ENCODE results near the genes SASH3, ELF4 and RAB33A.

GRCh38 chrX:123679062-123679956, 53.5 kb downstream of the THOC2 start:
- RRBS, 2 experiments, result no CpG with 5 or more reads among the region's 5 CpGs
CAGE:
- cytosol, long polyA minus RNA, result no peak
- cytosol, long polyA plus RNA, result no peak
- long polyA plus RNA, result start-site peak on the minus strand at chrX:123679038-123679603, 8 and 13 reads in 2 replicates
- nucleus, long polyA minus RNA, result no peak
- nucleus, long polyA plus RNA, result no peak

GRCh38 chrX:123680462-123680945, 52.3 kb downstream of the THOC2 start:
- RRBS, 2 experiments, result no CpG with 5 or more reads among the region's 9 CpGs
CAGE:
- cytosol, long polyA minus RNA, result no peak
- cytosol, long polyA plus RNA, result no peak
- long polyA plus RNA, result no peak
- nucleus, long polyA minus RNA, result no peak
- nucleus, long polyA plus RNA, result no peak

GRCh38 chrX:123784846-123785346, 52.0 kb upstream of the THOC2 start:
- RRBS, 2 experiments, result no CpG with 5 or more reads among the region's 11 CpGs
CAGE:
- cytosol, long polyA minus RNA, result no peak
- cytosol, long polyA plus RNA, result no peak
- long polyA plus RNA, result no peak
- nucleus, long polyA minus RNA, result no peak
- nucleus, long polyA plus RNA, result no peak

GRCh38 chrX:125764145-125764499, 402.0 kb downstream of the DCAF12L2 start:
- RRBS, 2 experiments, result no CpG with 5 or more reads among the region's 2 CpGs
CAGE:
- cytosol, long polyA minus RNA, result no peak
- cytosol, long polyA plus RNA, result no peak
- long polyA plus RNA, result no peak
- nucleus, long polyA minus RNA, result no peak
- nucleus, long polyA plus RNA, result no peak

DNA sequence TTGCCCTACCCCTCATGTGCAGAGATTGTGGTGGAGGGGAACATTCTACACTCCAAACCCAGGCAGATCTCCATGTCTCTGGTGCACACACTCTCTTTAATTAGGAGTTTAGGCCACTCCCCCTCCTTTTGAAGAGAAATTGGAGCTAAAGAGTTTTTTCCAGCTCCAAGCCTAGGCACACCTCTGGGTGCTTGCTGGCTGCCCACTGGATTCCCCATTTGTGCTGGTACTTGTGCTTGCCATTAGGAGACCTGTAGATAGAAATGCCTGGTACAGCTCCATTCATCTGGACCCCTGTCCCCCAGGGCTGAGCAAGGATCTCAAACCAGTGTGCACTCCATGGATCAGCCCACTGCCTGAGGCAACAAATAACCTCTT, 64.3 kb downstream of the PRR32 start:
CAGE:
- cytosol, long polyA minus RNA, result no peak
- cytosol, long polyA plus RNA, result no peak
- long polyA plus RNA, result no peak
- nucleus, long polyA minus RNA, result no peak
- nucleus, long polyA plus RNA, result no peak

DNA sequence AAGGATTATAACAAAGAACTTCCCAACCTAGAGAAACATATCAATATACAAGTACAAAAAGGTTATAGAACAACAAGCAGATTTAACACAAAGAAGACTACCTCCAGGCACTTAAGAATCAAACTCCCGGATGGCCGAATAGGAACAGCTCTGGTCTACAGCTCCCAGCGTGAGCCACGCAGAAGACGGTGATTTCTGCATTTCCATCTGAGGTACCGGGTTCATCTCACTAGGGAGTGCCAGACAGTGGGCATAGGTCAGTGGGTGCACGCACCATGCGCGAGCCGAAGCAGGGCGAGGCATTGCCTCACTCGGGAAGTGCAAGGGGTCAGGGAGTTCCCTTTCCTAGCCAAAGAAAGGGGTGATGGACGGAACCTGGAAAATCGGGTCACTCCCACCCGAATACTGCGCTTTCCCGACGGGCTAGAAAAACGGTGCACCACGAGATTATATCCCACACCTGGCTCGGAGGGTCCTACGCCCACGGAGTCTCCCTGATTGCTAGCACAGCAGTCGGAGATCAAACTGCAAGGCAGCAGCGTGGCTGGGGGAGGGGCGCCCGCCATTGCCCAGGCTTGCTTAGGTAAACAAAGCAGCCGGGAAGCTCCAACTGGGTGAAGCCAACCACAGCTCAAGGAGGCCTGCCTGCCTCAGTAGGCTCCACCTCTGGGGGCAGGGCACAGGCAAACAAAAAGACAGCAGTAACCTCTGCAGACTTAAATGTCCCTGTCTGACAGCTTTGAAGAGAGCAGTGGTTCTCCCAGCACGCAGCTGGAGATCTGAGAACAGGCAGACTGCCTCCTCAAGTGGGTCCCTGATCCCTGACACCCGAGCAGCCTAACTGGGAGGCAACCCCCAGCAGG, 186.1 kb downstream of the SMARCA1 start:
- RRBS, 2 experiments, result 48 to 50% methylated on average over 2 of the region's 30 CpGs
CAGE:
- cytosol, long polyA minus RNA, result no peak
- cytosol, long polyA plus RNA, result no peak
- long polyA plus RNA, result no peak
- nucleus, long polyA minus RNA, result no peak
- nucleus, long polyA plus RNA, result no peak

DNA sequence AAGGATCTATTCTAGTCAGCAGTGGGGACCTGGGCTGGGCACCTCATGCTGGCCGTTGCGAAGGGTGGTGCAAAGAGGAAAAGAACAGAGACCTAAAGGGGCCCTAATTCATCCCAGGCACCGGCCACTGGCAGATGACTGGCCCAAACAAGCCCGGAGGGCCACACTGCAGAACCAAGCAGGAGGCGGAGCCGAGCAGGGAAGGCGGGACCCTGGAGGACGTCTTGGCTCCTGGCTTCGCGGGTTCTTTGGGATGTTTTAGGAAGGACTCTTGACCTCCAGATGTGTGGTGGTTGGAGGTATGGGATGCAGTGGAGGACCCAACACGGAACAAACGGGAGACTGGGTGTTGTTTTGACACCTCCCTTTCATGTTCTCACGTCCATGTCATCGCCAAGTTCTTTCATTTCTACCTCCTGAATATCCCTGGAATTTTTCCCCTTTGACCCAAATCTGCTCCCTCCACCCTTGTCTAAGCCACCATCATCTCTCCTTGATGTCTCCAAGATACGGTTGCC, 49.0 kb downstream of the APLN start:
- RRBS, 2 experiments, result no CpG with 5 or more reads among the region's 15 CpGs
CAGE:
- cytosol, long polyA minus RNA, result no peak
- cytosol, long polyA plus RNA, result no peak
- long polyA plus RNA, result no peak
- nucleus, long polyA minus RNA, result no peak
- nucleus, long polyA plus RNA, result no peak

- RRBS, 2 experiments, result 15 to 20% methylated on average over 8 of the region's 19 CpGs
CAGE:
- cytosol, long polyA minus RNA, result no peak
- cytosol, long polyA plus RNA, result no peak
- long polyA plus RNA, result no peak
- nucleus, long polyA minus RNA, result no peak
- nucleus, long polyA plus RNA, result no peak
Measured at GRCh38 chrX:129779562-129780267, at the start of gene SASH3. Gene SASH3, plus strand, starts transcription at chrX:129779949.

DNA sequence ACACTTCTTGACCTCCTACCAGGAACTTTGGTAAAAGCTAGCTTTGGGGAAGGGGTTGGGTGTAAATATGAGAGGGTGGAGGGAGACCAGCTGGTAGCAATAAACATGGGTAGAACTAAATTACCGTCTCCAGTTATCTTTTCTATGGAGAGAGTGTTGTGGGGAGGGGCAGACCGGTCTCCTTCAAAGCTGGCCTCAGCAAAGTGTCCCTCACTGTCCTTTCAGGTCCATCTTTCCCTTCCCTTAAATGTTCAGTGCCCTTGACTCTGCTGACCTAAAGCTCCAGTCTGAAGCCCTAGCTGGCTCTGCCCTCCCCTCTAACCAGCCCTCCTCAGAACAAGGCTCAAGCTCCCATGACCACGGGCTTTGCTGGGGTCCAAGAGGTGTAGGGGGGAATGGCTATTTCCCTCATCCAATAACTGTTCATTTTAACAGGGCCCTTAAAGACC, 15.4 kb downstream of the SASH3 start:
- RRBS, 2 experiments, result no CpG with 5 or more reads among the region's 3 CpGs
CAGE:
- cytosol, long polyA minus RNA, result no peak
- cytosol, long polyA plus RNA, result no peak
- long polyA plus RNA, result no peak
- nucleus, long polyA minus RNA, result no peak
- nucleus, long polyA plus RNA, result no peak

- RRBS, 2 experiments, result no CpG with 5 or more reads among the region's 3 CpGs
CAGE:
- cytosol, long polyA minus RNA, result no peak
- cytosol, long polyA plus RNA, result no peak
- long polyA plus RNA, result no peak
- nucleus, long polyA minus RNA, result no peak
- nucleus, long polyA plus RNA, result no peak
Measured at GRCh38 chrX:129921111-129921508, 15.1 kb downstream of the UTP14A start.

- RRBS, 2 experiments, result no CpG with 5 or more reads among the region's 12 CpGs
CAGE:
- cytosol, long polyA minus RNA, result no peak
- cytosol, long polyA plus RNA, result no peak
- long polyA plus RNA, result no peak
- nucleus, long polyA minus RNA, result no peak
- nucleus, long polyA plus RNA, result no peak
Measured at GRCh38 chrX:129930770-129931324, 24.9 kb downstream of the UTP14A start.

GRCh38 chrX:130110086-130111153, at the start of gene ELF4:
Gene ELF4, minus strand, starts transcription at chrX:130110497.
- RRBS, 2 experiments, result 3 to 4% methylated on average over 43 to 48 of the region's 144 CpGs
CAGE:
- cytosol, long polyA minus RNA, result no peak
- cytosol, long polyA plus RNA, result no peak
- long polyA plus RNA, result no peak
- nucleus, long polyA minus RNA, result no peak
- nucleus, long polyA plus RNA, result no peak

GRCh38 chrX:130165059-130165650, 486 bp downstream of the AIFM1 start:
- RRBS, 2 experiments, result 1% methylated on average over 8 to 13 of the region's 29 CpGs
CAGE:
- cytosol, long polyA minus RNA, result no peak
- cytosol, long polyA plus RNA, result no peak
- long polyA plus RNA, result no peak
- nucleus, long polyA minus RNA, result no peak
- nucleus, long polyA plus RNA, result no peak

- RRBS, 2 experiments, result 2 to 3% methylated on average over 22 of the region's 51 CpGs
CAGE:
- cytosol, long polyA minus RNA, result no peak
- cytosol, long polyA plus RNA, result no peak
- long polyA plus RNA, result no peak
- nucleus, long polyA minus RNA, result no peak
- nucleus, long polyA plus RNA, result no peak
Measured at GRCh38 chrX:130171574-130172098, at the start of gene RAB33A. Gene RAB33A, plus strand, starts transcription at chrX:130171962.

DNA sequence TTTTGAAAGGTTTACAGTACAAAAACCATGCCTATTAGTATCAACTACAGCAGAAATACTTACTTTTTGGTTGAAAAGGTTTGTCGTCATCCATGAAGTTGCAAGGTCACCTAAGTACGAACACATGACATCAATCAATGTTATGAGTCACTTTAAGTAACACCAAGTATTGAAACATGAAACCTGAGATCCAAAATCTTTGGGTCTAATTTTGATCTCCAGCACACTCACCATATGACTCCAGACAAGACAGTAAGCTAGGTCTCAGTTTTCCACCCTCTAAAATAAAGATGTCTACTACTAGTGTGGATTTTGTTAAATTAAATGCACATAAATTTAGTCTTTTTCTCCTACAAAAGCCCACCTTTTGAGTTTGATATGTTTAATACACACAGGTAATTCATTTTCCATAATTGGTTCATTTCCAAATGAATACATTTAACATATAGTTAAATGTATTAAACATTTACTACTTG, 8.3 kb downstream of the ZNF280C start:
- RRBS, 2 experiments, result no CpG with 5 or more reads among the region's 2 CpGs
CAGE:
- cytosol, long polyA minus RNA, result no peak
- cytosol, long polyA plus RNA, result no peak
- long polyA plus RNA, result no peak
- nucleus, long polyA minus RNA, result no peak
- nucleus, long polyA plus RNA, result no peak

DNA sequence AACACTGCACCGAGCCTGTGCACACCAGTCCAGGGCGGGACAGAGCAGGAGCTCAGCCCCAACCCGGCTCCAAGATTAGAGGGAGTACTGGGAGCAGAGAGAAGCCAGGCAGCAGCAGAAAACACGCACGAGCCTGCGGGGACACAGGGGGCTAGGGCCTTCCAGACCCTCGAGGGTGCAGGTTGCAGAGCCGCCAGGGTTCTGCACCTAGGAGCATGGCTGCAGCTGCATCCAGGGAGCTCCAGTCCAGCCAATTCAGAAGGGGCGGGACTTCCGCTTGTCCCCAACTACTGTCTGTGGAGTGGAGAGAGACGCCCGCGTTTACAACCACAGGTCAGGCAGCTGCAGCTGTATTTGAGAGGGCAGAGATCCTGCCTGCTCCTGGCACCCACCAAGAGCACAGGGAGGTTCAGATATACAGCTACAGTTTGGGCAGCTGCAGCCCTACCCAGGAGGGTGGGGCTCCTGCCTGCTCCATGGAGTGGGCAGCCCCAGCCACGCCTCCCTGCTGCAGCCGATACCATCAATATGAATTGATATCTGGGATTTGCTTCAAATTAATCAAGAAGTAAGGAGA, 31.0 kb upstream of the ZNF280C start:
- RRBS, 2 experiments, result no CpG with 5 or more reads among the region's 15 CpGs
CAGE:
- cytosol, long polyA minus RNA, result no peak
- cytosol, long polyA plus RNA, result no peak
- long polyA plus RNA, result no peak
- nucleus, long polyA minus RNA, result no peak
- nucleus, long polyA plus RNA, result no peak

GRCh38 chrX:130532883-130533184, 131.0 kb downstream of the RBMX2 start:
CAGE:
- cytosol, long polyA minus RNA, result no peak
- cytosol, long polyA plus RNA, result no peak
- long polyA plus RNA, result no peak
- nucleus, long polyA minus RNA, result no peak
- nucleus, long polyA plus RNA, result no peak

DNA sequence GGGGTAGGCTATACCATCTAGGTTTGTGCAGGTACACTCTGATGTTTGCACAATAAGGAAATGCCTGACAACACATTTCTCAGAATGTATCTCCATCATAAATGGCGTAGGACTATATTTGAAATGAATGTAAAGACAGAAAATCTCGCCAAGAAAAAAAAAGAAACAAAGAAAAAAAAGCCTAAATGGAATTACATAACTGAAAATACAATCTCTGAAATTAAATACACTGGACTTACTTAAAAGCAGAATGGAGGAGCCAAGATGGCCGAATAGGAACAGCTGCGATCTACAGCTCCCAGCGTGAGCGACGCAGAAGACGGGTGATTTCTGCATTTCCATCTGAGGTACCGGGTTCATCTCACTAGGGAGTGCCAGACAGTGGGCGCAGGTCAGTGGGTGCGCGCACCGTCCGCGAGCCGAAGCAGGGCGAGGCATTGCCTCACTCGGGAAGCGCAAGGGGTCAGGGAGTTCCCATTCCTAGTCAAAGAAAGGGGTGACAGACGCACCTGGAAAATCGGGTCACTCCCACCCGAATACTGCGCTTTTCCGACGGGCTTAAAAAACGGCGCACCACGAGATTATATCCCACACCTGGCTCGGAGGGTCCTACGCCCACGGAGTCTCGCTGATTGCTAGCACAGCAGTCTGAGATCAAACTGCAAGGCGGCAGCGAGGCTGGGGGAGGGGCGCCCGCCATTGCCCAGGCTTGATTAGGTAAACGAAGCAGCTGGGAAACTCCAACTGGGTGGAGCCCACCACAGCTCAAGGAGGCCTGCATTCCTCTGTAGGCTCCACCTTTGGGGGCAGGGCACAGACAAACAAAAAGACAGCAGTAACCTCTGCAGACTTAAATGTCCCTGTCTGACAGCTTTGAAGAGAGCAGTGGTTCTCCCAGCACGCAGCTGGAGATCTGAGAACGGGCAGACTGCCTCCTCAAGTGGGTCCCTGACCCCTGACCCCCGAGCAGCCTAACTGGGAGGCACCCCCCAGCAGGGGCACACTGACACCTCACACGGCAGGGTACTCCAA, 34.9 kb downstream of the OR13H1 start:
- RRBS, 2 experiments, result no CpG with 5 or more reads among the region's 41 CpGs
CAGE:
- cytosol, long polyA minus RNA, result no peak
- cytosol, long polyA plus RNA, result no peak
- long polyA plus RNA, result no peak
- nucleus, long polyA minus RNA, result no peak
- nucleus, long polyA plus RNA, result no peak

- RRBS, 2 experiments, result no CpG with 5 or more reads among the region's 1 CpG
CAGE:
- cytosol, long polyA minus RNA, result no peak
- cytosol, long polyA plus RNA, result no peak
- long polyA plus RNA, result no peak
- nucleus, long polyA minus RNA, result no peak
- nucleus, long polyA plus RNA, result no peak
Measured at GRCh38 chrX:132074919-132075796, 52.1 kb downstream of the STK26 start.

- RRBS, 2 experiments, result no CpG with 5 or more reads among the region's 10 CpGs
CAGE:
- cytosol, long polyA minus RNA, result no peak
- cytosol, long polyA plus RNA, result no peak
- long polyA plus RNA, result no peak
- nucleus, long polyA minus RNA, result no peak
- nucleus, long polyA plus RNA, result no peak
Measured at GRCh38 chrX:132480214-132481375, 8.2 kb downstream of the MBNL3 start.